ENCODE results near the gene PBLD.

GRCh38 chr10:62814803-62815607, 1.2 kb downstream of the EGR2 start:
- PRO-cap, 2 experiments: no peak in any of the 2 experiments

DNA sequence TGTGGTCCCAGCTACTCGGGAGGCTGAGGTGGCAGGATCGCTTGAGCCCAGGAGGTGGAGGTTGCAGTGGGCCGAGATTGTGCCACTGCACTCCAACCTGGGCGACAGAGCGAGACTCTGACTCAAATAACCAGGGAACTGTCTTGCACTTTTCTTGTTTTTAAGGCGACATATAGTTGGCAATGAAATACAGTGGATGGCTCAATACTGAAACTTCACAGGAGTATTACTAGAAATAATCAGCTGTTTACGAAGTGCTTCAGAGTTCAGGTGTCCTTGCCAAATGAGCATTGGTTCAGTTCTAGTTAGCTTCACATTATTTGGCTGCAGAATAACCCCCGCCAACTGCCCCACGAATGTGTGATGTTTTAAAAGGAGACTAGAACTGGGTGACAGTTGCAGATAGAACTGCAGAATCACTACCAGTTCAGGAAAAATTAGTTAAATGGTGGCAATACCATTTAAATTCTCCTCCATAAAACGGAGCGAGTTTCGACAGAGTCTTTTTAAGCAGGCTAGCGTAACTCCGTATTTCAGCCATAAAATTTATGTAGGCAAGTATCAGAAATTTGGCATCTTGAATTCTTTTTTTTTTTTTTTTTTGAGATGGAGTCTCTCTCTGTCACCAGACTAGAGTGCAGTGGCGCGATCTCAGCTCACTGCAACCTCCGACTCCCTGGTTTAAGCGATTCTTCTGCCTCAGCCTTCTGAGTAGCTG, 2.1 kb downstream of the NRBF2 start:
- PRO-cap, 2 experiments: no peak in any of the 2 experiments

- PRO-cap, 2 experiments: no peak in any of the 2 experiments
Observed at GRCh38 chr10:63153245-63154014, 20.3 kb downstream of the NRBF2 start.

DNA sequence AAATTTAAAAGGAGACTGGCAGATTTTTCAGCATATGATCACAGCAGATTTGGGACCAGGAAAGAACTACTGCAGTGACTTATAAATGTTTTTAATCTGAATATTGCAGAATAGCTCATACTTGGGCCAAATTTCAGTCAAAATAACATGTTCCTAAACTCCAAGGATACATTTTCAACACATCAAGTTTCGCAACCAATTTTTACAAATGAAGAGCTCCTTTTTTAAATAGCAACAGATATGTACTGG, 122.9 kb downstream of the NRBF2 start:
- PRO-cap, 2 experiments: no peak in any of the 2 experiments

DNA sequence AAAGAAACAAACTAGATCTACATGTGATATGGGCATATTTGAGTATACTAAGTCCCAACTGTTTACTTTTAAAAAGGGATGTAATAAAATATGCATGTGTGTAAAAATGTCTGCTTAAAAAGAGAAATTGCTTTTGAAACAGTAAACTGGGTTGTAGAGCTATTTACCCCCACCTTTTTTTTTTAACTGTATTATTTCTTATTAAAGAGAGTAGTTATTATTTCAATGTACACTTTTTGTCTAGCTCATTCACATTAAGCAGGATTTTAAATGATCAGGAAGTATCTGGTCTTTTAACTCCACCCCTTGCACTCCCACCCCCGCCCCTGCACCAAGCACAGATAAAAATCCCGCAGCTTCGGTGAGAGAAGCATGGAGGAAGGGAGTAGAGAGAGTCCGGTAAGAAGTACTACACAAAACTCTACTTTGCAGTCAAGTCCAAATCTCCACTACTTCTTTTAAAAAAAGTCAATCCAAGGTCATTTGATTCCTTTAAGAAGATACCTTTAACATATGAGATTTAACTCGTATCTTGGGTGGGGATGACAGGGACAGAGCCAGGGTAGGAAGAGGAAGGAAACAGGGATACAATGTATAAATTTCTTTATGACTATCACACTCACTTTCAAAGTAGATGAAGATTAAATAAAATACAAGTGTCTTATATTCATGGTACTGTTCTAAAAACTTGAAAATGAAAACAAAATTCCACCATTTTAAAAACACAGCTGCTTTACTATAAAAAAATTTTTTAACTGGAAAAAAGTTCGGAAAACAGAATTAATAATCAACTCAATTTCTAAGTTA, 132.0 kb downstream of the NRBF2 start:
- PRO-cap, 2 experiments: peak in 2 of 2 experiments; most common plus-strand start position 373 of the sequence (in 2)

DNA sequence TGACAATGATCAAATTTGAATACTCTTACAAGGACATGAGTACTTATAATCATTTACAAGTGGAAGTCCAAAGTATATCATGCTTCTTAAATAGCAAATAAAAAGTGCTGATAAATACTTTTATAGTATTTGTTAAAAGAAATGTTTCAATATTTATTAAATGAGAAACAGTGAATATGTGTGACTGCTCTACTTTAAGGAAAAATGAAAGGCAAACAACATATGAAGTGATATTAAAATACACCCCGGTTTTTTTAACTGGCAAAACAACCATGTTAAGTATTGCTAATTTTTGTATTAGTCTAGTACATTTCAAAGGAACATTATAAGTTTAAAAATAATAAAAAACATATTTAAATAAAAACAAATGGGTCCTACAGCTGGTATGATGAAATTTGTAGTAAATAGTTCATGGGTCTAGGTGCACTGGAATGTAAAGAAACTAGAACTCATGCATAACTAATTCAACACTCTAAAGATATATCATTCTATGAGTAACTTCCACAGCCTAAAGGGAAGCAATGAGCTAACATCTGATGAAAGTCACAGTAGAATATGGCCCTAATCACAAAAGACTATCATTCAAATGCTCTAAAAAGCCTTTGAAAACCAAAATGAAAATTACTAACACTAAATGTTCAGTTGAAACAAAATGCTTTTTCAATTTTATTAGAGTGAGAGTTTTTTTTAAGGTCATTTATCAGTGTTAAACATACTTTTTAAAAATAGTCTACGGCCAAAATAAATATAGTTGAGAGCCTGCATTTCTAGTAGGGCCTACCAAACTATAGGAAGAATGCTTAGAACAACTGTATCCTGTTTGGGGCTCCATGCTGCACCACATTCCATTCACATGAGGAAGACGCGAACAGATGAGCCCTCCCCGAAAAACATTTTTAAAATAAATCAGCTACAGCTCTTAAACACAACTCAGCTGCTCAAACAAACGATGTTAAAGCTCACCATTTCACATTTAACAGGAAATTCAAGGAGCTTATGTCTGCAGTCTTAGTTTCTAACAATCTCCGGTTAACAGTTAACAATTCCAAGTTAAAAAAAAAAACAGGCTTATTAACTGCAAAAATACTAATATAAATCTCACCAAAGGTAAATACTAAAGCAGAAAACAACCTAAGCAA, 134.3 kb downstream of the NRBF2 start:
- PRO-cap, 2 experiments: no peak in any of the 2 experiments

GRCh38 chr10:63379119-63379845, 86.5 kb downstream of the JMJD1C start:
- PRO-cap, 2 experiments: no peak in any of the 2 experiments

DNA sequence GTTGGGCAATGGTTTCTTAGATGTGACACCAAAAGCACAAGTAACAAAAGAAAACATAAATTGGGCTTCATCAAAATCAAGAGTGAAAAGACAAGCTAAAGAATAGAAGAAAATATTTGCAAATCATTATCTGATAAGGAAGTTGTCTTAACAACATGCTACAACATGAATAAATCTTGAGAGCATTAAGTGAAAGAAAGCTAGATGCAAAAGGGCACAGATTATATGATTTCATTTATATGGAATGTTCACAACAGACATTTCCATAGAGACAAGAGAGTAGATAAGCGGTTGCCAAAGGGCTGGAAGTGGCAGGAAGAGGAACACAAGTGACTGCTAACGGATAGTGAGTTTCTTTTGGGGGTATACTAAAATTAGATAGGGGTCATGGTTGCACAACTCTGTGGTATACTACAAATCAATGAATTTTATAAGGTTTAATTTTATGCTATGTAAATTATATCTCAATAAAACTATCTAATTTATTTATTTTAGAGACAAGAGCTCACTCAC, 35.4 kb downstream of the JMJD1C start:
- PRO-cap, 2 experiments: no peak in any of the 2 experiments

- PRO-cap, 2 experiments: no peak in any of the 2 experiments
Observed at GRCh38 chr10:63520602-63521054, 573 bp upstream of the REEP3 start.

DNA sequence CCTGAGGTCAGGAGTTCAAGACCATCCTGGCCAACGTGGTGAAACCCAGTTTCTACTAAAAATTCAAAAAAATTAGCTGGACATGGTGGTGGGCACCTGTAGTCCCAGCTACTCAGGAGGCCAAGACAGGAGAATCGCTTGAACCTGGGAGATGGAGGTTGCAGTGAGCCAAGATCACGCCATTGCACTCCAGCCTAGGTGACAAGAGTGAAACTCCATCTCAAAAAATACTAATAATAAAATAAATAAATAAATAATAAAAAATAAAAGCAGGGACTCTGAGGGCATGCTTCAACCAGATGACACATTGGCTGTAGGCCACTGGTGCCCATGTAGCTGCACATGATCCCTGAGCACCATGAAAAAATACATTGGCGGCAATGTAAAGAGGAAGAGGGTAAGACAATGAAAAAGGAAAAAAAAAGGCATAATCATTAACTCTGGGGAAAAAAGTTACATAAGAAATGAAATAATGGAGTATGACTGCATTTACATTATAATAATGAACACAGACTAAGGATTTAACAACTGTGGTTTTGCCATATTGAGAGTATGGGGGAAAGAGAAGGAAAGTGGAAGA, 80.6 kb downstream of the REEP3 start:
- PRO-cap, 2 experiments: no peak in any of the 2 experiments

DNA sequence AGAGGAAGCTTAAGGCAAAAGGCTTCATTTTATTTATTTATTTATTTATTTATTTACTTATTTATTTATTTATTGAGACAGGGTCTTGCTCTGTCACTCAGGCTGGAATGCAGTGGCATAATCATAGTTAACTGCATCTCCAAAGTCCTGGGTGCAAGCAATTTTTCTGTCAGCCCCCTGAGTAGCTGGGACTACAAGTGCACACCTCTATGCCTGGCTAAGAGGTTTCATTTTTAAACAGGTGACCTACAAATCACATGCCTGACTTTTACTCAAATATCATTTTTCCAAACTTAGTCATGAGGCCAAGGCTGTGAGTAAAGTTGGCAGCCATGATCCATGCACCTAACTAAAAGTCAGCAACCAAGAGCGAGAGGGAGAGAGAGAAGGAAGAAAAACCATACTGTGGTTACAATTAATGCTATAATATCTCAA, 1305.3 kb upstream of the LRRTM3 start:
- PRO-cap, 2 experiments: no peak in any of the 2 experiments

DNA sequence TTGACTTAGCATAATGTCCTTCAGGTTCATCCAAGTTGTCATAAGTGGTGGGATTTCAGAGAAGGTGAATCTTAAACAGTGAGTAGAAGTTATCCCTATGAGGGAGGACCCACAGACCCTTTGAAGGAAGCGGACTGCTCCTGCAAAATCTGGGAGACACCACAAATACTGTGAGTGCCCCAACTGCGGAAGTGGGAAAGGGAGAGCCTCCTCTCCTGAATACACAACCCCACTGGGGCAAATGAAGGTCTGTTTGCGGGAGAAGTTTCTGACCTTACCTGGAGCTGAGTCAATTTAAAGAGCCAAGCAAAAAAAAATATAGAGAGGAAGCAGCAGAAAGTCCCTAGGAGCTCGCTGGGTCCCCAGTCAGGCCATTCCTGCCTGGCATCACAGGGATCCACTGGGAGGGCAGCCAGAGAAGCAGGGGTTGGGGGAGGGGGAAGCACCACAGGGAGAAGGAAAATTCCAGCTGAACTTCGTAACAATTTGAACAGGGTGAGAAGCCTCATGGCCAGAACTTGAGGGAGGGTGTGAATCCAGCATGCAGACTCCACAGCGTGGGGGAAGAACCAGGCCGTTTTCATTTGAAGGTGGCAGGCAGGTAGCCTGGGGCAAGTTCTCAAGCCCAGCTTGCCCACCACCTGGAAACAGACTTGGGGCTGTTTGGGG, 298.7 kb downstream of the LRRTM3 start:
- PRO-cap, 2 experiments: no peak in any of the 2 experiments

GRCh38 chr10:67884875-67885635, 599 bp downstream of the SIRT1 start:
- PRO-cap, 2 experiments: peak in 2 of 2 experiments; most common plus-strand start chr10:67884964 (in 1); most common minus-strand start chr10:67885093 (in 1)

- PRO-cap, 2 experiments: no peak in any of the 2 experiments
Observed at GRCh38 chr10:67885636-67885952, 1.1 kb downstream of the SIRT1 start.

DNA sequence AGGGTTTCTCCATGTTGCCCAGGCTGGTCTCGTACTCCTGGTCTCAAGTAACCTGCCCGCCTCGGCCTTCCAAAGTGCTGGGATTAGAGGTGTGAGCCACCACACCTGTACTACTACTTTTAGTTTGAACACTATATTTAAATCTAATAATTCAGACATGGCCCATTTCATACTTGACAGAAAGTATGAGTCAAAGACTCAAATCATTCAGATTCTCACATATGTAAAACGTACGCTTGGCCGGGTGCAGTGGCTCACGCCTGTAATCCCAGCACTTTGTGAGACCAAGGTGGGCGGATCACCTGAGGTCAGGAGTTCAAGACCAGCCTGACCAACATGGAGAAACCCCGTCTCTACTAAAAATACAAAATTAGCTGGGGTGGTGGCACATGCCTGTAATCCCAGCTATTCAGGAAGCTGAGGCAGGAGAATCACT, 19.9 kb downstream of the SIRT1 start:
- PRO-cap, 2 experiments: no peak in any of the 2 experiments

DNA sequence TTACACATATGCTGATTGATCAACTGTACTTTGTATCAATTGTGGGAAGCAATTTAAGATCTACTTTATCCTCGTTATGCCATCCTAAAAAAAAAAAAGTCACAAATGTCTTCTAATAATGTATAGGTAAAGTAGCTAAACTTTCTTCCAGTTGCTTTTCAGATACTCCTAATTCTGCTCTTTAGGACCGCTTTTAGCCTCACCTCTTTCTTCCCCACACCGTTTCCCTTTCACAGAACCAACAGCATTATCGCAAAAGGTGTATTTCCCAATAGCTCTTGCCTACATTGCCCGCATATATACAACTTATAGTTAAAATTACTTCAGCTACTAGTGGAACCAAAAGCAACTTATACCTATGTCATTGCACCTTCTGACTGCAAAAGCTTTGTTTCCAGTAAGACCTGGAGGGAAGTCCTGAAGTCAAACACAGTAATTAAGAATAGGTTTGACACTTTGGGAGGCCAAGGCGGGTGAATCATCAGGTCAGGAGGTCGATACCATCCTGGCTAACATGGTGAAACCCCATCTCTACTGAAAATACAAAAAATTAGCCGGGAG, 14.2 kb downstream of the HERC4 start:
- PRO-cap, 2 experiments: no peak in any of the 2 experiments

DNA sequence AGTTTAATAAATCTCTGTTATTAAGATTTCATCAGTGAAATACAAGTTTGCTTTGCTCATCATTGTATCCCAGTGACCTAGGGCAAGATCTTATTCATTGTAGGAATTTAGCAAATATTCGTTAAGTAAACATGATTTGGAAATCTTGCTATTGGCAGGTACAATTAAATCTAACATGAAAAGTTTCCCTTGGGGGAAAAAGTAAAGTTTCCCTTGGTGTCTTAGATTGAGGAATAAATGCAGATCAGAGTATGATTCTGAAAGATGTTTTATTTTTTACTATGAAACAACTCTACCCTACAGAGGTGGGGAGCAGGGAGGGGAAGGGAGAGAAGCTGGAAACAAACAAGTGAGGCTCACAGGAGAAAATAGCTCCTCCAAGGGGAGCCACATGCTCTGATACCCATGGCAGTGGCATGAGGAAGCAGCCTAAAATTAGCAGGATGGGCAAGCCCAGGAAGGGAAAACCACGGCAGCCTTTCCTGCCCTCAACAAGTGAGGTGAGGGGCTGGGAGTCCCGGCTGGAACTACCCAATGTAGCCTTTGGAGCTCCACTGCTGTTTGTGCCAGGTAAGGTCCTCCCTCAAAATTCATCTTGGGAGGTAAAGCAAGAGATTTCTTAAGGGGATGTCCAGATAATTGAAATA, 12.5 kb upstream of the HERC4 start:
- PRO-cap, 2 experiments: no peak in any of the 2 experiments

GRCh38 chr10:68112100-68112570, 2.8 kb downstream of the MYPN start:
- PRO-cap, 2 experiments: no peak in any of the 2 experiments

DNA sequence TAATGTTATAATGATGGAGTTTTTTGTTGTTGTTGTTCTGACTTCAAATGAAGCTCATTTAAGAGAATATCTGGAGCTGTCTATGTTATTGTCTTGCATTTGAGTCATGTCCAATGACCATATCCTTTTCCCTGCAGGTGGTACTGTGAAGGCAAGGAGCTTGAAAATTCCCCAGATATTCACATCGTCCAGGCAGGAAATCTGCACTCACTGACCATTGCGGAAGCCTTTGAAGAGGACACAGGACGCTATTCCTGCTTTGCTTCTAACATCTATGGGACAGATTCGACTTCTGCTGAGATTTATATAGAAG, 33.5 kb downstream of the MYPN start:
- PRO-cap, 2 experiments: no peak in any of the 2 experiments

GRCh38 chr10:68332586-68333632, at the start of gene PBLD:
TSS of gene PBLD (minus strand) at chr10:68332928.
- PRO-cap, 2 experiments: peak in 2 of 2 experiments; most common plus-strand start chr10:68332715 (in 1); most common minus-strand start chr10:68332730 (in 1)

Data from Colon Carcinoma Metastatic in the Lung (tissue), 2 donors.